Duodenum (tissue), 1 donor: ENCODE data around the gene ETNK1.

DNA sequence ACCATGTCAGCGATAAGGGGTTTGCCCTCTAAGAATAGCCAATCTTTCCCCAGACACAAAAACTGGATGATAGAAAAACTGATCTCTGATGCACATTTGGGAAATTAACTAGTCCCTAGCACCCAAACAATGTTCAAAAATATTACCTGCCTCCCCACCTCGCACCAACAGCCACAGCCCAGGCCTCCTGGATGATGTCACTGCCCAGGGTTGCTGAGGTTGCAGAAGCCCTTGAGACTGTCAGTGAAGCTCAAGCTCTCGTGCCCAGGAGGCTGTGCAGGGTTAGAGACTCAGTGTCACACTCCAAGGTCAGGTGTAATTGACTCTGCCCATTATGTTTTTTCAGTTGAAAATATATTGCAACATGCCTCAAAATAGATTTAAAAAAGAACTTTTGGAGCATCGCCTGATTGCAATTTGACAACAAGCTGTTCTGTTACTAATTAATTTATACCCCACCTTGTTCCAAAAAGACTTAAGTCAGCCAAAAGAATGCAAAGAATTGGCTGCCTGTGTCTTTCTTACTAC is 72.2 kb downstream of the CMAS start:
- PRO-cap: no peak

DNA sequence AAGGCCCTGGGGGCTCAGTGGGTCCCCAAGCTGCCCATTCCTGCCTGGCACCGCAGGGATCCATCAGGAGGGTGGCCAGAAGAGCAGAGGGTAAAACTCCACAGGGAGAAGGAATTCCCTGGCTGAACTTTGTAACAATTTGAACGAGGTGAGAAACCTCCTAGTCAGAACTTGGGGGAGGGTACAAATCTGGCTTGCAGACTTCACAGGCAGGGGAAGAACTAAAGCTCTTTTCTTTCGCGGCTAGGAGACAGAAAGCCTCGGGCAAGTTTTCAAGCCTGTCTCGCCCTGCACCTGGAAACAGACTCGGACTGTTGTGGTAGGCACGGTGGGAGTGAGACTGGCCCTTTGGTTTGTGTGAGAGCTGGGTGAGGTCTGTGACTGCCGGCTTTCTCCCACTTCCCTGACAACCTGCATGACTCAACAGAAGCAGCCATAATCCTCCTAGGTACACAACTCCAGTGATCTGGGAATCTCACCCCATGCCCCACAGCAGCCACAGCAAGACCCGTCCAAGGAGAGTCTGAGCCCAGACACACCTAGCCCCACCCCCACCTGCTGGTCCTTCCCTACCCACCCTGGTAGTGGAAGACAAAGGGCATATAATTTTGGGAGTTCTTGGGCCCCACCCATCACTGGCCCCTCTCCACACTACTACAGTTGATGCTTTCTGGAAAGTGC is 102.6 kb upstream of the ST8SIA1 start:
- PRO-cap: no peak

- PRO-cap: bidirectional peak, plus-strand start at chr12:22625230, minus-strand start at chr12:22625005
Observed at GRCh38 chr12:22624897-22625268, at the start of gene ETNK1. ETNK1 (plus strand) TSS chr12:22625171.

- PRO-cap: no peak
Observed at GRCh38 chr12:22626397-22626880, 1.5 kb downstream of the ETNK1 start.

DNA sequence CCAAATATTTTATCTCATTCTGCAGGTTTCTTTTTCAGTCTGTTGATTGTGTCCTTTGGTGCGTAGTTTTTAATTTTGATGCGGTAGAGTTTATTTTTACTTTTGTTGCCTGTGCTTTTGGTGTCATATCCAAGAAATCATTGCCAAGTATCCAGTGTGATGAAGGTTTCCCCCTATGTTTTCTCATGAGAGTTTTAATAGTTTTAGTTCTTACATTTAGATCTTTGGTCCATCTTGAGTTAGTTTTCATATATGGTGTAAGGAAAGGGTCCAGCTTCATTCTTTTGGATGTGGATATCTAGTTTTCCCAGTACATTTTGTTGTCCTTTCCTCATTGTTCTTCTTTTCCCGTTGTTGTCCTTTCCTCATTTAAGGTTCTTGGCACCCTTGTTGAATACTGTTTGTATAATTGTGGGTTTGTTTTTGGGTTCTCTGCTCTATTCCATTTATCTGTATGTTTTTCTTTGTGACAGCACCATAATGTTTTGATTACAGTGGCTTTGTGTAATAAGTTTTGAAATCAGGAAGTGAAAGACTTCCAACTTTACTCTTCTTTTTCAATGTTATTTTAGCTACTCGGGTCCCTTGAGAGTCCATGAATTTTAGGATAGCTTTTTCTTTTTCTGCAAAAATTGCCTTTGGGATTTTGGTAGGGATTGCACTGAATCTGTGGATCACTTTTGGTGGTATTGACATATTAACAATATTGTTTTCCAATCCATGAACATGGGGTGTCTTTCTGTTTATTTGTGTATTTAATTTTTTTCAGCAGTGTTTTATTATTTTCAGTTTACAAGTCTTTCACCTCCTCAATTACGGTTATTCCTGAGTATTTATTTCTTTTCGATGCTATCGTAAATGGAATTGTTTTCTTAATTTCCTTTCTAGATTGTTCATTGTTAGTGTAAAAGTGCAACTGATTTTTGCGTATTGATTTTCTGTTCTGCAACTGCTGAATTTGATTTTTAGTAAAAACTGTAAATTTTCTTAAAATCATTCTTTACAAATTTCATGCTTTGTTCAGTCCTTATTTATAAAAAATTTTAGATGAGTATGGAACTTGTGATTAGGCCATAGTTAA is 28.1 kb downstream of the ETNK1 start:
- PRO-cap: no peak

DNA sequence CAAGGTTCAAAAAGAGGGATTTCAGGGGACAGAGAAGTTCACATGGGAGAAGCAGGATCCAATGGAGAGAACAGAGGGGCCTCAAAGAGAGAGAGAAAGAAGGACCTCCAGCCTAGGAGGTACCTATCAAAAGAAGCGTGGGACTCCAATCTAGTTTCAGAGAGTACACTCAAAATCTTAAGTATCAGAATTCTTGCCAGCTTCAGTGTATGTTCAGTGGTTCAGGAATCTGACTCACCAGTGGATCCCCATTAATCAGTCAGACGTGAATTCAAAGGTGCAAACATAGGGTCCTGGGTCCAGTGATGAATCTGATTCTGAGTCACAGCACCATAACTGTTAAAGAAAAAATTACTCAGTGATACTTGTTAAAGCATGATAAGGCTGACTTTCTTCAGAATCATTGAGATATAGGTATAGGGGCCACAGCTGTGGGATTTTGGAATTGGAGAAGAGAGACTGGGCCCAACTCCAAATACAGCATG is 33.2 kb downstream of the ETNK1 start:
- PRO-cap: no peak

DNA sequence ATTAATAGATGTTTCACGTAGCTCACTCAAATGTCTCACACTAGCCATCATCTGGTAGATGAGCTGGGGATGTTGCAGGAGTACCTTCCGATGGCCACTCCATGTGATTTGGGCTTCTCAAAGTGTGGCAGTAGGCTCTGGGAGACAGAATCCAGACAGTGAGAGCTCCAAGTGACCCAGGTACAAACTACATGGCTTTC is 598.0 kb downstream of the ETNK1 start:
- PRO-cap: no peak

DNA sequence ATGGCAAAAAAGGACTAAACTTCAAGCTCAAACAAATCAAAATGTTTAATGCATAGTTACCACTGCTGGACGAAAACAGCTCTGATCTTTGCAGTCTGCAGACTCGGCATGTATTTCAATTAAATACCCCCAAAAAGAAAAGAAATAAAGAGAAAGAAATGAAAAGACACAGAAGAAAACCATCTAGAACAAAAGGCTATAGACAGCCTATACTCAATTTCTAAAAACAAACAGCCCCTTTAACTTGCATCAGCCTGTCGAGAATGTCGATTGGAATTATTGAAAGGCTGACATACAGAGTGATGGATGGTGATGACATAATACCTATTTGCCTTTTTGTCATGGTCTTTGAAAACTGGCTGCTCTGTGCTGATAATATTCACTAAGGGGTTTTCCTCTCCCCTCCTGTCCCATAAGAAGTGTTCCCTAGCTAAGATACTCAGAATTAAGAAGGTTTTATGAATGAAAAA is 393.7 kb downstream of the SOX5 start:
- PRO-cap: no peak

GRCh38 chr12:24211104-24211854 is 261.8 kb upstream of the SOX5 start:
- PRO-cap: no peak

GRCh38 chr12:24230025-24230672 is 280.7 kb upstream of the SOX5 start:
- PRO-cap: no peak

DNA sequence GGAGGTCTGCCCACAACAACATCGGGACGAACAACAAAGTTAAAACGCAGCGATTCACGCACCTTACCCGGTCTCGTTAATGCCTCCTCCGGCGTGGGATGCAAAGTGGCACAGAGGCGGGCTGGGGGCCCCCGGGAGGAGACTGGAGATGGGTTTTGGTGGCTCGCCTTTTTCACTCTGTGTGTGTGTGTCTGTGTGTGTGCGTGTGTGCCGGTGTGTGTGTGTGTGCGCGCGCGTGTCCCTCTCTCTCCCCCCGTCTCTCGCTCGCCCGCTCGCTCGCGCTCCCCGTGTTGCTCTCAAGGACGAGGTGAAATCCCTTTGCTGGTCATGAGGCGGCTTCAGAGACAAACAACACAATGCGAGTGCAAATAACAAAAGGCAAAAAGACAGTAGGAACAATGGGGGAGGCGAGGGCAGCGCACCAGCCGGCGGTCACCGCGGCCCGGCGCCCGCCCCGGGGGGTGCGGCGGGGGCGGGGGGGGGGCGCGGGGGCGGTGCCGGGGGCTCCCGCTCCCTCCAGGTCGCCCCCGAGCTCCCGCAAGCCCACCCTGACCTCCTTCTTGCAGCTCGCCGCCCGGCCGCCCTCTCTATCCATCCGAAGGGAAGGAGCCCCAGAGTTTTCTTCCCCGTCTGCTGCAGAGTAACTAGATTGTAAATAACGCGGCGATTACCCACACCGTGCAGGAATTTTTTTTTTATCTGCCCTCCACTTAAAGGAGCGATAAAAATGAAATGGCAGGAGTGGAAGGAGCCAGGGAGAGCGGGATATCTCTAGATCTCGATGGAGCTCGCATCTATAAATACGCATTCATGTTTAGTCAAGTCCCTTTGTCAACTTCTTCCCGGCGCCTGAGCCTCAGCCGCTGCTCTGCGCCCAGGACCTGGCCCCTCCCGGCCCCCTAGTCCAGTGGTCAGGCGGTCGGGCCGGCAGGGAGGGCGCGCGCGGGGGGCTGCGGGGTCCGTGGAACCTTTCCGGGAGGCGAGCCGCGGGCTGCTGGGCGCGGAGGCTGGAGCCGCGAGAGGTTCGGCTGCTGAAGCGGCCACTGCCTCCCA is 386.3 kb downstream of the BCAT1 start:
- PRO-cap: unidirectional peak, minus-strand start at position 179 of the sequence; unidirectional peak, minus-strand start at position 262 of the sequence

- PRO-cap: no peak
Observed at GRCh38 chr12:24901836-24902463, 47.0 kb downstream of the BCAT1 start.

GRCh38 chr12:25018146-25018489 is 34.4 kb upstream of the IRAG2 start:
- PRO-cap: no peak

GRCh38 chr12:25023794-25024340 is 28.6 kb upstream of the IRAG2 start:
- PRO-cap: no peak

- PRO-cap: no peak
Observed at GRCh38 chr12:25208008-25209242, 13.4 kb downstream of the ETFRF1 start.

DNA sequence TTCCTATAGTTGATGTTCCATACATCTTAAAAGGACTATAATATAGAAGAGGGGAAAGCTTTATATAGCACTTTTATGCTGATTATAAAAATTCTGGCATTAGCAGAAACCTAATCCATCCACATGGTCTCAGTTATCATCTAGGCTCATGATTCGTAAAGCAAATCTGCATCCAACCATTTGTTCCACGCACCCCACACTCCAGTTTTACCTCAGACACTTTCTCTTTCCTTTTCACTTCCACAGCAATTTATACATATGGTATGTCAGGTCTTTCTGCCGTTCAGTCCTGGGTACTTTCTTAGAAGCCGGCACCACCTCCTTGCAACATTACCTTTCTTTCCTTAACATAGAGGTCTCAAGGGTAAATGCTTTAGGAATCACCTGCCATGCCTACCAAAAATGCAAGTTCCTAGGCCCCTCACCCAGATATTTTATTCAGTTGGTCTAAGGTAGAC is 2.6 kb upstream of the KRAS start:
- PRO-cap: no peak

GRCh38 chr12:25377334-25377812 is 126.6 kb upstream of the KRAS start:
- PRO-cap: no peak

GRCh38 chr12:25693942-25694434 is 140.9 kb upstream of the LMNTD1 start:
- PRO-cap: no peak

GRCh38 chr12:26112513-26113226 is 12.2 kb downstream of the BHLHE41 start:
- PRO-cap: no peak

DNA sequence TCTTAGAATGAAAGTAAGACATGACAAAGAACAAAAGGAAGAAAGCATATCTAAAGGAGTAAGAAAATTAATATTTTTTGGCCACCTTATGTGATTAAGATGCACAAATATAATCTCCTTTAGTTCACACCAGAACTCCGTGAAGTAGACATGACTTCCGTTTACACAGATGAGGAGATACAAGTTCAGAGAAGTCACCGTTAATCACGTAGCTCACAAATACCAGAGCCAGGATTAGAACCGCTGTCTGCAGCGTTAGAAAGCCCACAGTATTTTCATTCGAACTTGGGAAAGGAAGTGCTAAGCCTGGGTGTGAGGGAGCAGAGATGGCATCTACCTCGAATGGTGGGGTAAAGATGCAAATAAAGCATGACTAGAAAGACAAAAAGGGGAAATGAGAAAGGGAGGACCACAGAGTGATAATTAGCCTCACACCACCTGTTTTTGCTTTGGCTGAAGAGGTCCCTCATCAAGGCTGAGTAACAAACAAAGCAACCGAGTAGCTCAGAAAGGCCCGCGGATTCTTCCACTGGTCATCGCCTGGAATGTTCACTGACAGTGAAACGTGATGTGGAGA is 31.3 kb upstream of the BHLHE41 start:
- PRO-cap: no peak